Jejunum (tissue), 1 donor: ENCODE data around the genes ELFN2 and CARD10.

- PRO-cap, result no peak
Observed at GRCh38 chr22:36990293-36990528, 17.4 kb downstream of the TEX33 start.

GRCh38 chr22:37014802-37015169 is 4.5 kb downstream of the TST start:
- PRO-cap, result no peak

GRCh38 chr22:37016141-37016983 is 2.9 kb downstream of the TST start:
- PRO-cap, result bidirectional peak, plus-strand start at chr22:37016435, minus-strand start at chr22:37016209

GRCh38 chr22:37166487-37166892 is 16.8 kb upstream of the IL2RB start:
- PRO-cap, result unidirectional peak, plus-strand start at chr22:37166759; bidirectional peak, plus-strand start at chr22:37166759, minus-strand start at chr22:37166763

DNA sequence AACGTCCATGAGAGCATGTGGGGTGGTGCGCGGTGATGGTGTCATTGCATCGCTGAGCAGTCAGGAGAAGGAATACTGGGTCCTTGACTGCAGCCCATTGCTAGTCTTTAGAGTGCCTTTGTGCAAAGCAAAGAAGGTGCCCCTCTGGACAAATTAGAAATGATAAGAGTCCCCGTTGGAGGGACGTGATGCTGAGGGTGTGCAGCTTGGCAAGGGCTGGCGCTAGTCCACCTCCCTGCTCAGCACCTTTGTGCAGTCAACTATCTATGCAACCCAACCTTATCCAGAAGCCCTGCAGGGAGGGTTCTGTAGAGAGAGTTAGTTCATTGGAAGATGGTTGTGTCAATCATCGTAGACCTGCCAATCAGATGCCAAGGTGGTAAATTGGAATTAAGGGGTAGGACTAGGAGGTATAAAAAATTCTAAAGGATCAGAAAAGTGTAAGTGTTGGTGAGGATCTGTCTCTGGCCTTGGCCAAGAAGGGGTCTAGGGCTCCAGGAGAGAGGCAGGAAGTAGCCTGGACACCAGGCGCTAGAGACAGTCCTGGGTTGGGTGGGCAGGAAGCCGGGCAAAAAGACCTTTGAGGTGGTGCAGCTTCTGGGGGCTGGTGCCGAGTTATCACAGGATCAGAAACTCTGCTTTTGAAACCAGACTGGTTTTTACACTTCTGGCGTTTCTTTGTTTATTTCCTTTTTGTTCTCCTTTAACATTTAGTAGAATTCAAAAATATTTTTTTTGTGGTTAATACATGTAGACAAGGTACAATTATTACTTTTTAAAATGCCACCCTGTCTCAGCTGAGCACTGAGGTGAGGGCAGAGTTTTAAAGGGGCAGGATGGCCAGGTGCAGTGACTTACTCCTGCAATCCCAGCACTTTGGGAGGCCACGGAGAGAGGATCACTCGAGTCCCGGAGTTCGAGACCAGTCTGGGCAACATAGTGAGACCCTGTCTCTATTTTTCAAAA is 1.7 kb downstream of the C1QTNF6 start:
- PRO-cap, result no peak

DNA sequence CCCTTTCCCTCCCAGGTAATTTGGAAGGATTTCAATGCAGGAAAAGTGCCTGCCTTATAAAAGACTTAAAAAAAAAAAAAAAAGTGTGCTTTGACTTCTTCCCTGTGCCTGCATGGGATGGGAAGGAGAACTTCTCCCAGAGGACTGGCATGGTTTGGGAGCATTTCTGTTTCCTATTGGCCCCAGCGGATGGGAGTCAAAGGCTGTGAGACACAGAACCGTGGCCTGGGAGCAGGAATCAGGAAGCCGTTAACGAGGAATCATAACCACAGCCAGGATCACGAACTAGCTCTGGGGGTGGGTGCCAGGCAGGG is 583 bp downstream of the C1QTNF6 start:
- PRO-cap, result unidirectional peak, plus-strand start at position 263 of the sequence

DNA sequence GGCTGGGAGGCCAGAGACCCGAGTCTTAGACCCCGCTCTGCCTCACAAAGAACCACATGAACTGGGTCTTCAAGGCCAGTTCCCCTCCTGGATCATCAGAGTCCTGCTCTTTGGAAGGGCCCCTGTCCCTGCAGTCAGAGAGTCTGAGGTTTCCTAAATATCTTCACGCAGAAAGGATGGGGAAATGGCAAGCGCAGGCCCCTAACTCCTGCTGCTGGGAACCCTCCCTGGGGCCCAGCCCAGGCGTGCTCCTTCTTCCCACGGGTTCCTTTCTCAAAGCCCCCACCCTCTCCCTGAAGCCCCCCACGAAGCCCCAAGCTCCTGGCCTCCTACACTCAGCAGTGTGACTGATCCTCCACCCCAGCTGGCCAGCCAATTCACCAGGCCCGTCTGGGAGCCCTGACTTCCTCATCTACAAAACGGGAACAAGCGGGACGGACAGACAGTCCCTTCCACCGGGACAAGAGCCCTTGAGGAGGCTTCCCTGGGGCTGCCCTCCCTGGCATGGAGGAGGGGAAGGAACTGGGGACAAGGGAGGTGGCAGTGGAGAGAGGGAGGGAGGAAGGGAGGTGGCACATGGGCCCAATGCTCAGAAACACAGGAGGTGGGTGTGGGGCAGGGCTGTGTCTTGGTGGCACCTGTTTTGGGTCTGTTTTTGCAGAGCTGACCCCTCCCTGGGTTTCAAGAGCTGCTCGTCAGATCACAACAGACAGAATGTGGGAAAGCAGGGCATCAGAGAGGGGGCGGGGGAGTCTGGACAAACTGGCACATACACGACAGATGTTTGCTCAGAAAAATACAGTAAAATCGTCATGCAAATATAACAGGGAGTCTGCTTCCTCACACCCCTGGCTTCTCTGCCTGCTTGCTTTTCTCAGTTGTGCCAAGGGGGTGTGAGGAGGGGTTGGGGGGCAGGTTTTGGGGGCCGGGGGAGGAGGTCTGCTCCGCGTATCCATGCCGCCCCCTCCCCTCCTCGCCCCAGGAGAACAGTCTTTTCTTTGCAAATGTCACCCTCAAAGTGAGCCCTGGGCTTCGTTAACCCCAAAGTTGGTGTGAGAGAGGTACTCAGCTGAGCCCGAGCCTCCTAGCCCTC is 56.9 kb downstream of the ELFN2 start:
- PRO-cap, result no peak

- PRO-cap, result no peak
Observed at GRCh38 chr22:37427181-37427772, at the start of gene ELFN2. Gene ELFN2 (minus strand): TSS chr22:37427479.

DNA sequence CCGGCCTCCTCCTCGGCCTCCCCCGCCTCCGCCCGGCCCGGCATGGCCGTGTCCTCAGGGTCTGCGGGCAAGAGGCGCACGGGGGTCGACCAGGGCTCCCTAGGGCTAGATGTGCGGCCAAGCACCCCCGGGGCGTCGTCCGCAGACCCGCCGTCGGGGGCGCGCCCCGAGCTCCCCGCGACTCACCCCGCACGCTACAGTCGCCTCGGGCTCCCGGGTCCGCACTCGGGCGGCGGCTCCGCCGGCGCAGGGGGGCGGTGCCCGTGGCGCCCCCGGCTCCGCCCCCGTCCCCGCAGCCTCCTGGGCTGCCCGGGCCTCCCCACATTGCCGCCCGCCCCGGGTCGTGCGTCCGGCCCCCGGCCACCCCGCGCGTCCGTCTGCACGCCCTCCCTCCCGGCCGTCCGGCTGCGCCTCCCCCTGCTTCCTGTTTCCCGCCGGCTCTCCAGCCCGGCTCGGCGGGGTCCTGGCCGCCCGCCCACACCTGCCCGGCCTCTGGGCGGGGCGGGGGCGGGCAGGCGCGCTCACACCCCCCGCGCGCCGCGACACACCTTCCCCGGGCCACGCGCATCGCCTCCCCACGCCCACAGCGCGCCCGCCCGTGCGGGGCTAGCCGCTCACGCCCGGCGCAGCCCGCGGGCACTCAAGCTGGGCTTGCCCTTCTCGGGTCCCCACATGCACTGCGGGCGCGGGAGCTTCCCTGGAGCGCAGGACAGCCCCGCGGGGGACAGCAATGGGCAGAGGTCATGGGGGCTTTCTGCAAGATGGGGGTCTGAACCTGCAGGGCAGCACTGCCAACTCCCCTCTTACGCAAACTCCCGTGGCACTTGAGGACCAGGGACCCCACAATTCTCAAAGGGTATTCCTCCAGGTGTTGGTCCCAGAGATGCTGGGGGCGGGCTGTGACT is at the start of gene CARD10:
Gene CARD10, minus strand, starts transcription at position 259 of the 905 bp plus-strand sequence.
- PRO-cap, result bidirectional peak, plus-strand start at position 327 of the sequence, minus-strand start at position 223 of the sequence; bidirectional peak, plus-strand start at position 584 of the sequence, minus-strand start at position 454 of the sequence

DNA sequence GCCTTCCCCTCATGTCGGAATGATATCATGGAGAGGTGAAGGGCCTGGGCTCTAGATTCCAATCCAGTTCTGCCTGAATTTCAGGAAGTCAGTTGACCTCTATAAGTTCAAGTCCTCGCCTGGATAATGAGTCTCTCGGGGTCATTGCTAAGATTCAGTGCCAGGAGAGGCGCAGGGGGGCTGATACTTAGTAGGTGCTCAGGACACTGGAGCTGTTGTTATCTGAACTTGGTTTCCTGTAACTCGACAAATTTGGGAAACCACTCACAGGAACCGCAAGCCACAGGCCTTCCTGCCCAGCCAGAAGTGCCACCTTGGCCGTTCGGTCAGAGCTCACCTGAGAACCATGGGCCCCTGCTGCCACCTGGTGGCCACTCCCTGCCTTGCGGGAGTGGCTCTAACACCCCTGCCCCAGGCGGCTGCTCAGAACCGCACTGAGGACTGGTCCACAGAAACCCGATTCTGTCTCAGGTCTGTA is 6.9 kb downstream of the CDC42EP1 start:
- PRO-cap, result no peak

GRCh38 chr22:37610557-37611768 is 2.3 kb downstream of the GGA1 start:
- PRO-cap, result unidirectional peak, minus-strand start at chr22:37610961

DNA sequence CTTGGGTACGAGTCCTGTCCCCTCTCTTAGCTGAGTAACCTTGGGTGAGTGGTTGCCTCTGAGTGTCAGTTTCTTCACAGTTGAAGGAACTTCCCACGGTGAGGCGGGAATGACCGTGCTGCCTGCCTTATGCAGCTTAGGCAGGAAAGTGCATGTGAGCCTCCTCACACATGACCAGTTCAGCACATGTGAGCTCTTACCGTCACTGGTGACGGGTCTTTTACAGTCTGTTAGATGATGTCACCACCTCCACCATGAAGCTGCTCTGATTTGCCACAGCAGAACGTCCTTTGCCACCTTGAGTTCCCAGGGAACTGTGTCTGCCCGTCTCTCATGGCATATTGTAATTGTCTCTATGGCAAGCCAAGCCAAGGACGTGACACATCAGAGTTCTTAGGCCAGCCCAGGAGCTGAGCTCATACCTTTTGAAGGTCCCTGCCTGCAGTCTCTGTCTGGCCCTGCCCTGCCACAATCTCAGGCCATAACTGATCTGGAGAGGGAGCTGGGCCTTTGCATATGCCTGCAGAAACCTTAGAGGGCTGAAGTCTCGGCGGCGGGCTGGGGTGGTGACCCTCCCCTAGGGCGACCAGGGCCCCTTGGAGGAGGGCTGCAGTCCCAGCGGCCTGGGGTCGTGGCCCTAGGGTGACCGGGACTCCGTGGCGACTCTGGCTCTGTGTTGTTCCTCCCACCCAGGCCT is 7.7 kb downstream of the GGA1 start:
- PRO-cap, result no peak

DNA sequence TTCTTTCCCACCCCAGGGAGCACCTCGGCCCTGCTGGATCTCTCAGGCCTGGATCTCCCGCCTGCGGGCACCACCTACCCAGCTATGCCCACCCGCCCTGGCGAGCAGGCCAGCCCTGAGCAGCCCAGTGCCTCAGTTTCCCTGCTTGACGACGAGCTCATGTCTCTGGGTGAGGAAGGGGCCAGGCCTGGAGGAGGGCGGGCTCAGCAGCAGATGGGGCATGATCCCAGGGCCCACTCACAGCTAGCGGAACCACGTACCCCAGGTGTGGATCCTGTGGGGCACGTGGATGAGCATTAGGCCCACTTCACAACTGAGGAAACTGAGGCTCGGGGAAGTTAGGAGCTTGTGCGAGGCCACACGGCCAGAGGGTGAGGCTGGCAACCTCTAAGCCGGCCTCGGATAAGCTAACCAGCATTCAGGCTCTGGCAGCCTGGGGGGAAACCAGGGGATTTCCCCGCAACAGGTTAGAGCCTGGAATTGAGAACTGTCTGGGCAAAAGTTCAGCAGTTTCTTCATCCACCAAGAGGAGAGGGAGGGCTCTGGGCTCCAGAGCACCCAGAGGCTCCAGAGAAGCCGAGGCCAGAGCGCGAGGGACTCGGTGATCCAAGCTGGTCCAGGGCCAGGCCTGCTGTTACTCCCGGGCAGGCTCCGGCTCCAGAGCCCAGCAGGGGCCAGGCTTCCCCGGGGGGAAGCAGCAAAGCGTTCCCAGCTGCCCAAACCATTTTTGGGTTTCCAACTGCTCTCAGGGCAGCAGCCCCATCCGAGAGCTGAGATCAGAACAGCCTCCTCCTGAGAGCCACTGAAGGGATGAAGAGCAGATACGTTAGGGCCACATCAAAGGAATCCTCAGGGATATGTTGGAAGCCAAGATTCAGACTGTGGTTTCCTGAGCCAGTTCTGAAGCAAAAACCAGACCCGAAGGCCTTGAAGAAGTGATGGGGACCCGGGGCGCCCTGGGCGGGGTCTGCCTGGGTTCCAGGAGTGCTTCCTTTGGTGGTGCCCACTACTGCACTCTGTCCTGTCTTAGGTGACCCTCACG is 13.4 kb upstream of the SH3BP1 start:
- PRO-cap, result no peak

DNA sequence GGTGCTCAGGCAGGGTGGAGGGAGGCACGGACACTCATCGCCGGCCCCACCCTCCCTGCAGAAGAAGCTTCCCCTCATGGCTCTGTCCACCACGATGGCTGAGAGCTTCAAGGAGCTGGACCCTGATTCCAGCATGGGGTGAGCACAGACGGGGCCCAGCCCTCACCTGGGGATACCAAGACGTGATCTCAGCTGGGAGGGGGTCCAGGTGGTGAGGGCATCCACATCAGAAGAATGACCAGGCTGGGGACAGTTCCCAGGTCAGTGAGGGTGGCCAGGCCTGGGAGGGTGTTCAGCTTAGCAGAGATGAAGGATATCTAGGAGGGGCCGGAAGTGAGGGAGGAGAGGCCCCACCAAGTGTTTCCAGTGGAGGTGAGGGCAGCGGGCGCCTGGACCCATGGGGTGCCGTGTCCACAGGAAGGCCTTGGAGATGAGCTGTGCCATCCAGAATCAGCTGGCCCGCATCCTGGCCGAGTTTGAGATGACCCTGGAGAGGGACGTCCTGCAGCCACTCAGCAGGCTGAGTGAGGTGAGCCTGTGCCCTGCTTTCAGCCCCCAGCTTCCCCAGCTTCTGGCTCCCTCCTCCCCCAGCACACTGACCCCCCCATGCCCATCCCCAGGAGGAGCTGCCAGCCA is 3.1 kb downstream of the SH3BP1 start:
- PRO-cap, result no peak

GRCh38 chr22:37655609-37656210 is 2.8 kb upstream of the PDXP start:
- PRO-cap, result no peak

DNA sequence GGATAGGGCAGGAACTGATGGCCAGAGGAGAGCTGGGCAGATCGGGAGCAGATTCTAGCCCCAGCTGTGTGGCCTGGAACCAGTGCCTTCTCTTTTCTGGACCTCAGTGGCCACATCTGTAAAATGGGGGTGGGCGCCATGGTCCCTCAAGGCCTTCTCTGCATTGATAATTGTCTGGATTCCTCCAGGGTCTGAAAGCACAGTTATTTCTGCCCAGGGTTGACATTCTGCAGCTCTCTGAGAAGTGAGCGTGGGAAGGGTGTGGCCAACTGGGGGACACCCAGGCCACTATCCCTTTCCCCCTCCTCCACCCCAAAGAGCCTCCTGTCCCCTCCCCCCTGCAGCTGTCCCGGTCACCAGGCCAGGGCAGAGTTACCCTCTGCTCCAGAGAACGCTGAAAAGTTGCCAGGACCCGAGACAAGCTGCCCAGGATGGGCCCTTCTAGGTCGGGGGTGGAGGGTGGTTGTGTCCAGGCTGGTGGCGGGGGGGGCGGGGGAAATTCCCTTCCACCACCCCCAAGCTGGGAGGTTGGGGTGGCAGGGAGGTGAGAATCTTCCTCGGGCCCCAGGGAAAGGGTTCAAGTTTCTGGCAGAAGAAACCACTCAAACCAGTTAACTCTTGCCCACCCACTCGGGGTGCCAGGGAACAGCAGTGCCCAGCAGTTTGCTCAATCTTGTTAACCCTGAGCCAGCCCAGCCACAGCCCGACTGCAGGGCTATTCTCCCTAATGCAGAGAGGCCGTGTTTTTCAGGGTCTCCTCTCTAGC is 491 bp downstream of the LGALS1 start:
- PRO-cap, result no peak

- PRO-cap, result bidirectional peak, plus-strand start at chr22:37746238, minus-strand start at chr22:37745931
Observed at GRCh38 chr22:37745502-37746199, 48.8 kb downstream of the TRIOBP start.

DNA sequence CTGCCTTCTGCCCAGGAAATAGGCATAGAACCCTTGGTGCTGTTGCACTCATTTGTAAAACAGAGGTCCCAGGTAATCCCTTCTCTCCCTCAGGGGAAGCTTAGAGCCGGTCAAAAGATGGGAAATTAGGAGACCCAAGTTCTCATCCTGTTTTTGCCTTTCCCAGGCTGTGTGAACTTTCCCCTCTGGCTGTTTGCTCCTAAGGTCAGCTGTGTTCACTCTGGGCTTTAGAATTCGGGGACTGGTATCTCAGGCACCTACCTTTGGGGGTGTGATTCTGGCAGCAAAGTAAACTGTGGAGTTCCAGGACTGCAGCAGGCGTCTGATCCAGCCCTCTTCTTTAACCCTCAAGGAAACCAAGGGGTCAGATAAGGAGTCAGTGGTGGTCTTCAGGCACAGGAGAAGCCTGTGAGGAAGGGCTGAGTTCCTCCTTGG is 1.4 kb downstream of the GCAT start:
- PRO-cap, result unidirectional peak, plus-strand start at position 294 of the sequence

GRCh38 chr22:37817557-37818382 is 5.4 kb upstream of the GALR3 start:
- PRO-cap, result unidirectional peak, plus-strand start at chr22:37817889; unidirectional peak, plus-strand start at chr22:37818254

DNA sequence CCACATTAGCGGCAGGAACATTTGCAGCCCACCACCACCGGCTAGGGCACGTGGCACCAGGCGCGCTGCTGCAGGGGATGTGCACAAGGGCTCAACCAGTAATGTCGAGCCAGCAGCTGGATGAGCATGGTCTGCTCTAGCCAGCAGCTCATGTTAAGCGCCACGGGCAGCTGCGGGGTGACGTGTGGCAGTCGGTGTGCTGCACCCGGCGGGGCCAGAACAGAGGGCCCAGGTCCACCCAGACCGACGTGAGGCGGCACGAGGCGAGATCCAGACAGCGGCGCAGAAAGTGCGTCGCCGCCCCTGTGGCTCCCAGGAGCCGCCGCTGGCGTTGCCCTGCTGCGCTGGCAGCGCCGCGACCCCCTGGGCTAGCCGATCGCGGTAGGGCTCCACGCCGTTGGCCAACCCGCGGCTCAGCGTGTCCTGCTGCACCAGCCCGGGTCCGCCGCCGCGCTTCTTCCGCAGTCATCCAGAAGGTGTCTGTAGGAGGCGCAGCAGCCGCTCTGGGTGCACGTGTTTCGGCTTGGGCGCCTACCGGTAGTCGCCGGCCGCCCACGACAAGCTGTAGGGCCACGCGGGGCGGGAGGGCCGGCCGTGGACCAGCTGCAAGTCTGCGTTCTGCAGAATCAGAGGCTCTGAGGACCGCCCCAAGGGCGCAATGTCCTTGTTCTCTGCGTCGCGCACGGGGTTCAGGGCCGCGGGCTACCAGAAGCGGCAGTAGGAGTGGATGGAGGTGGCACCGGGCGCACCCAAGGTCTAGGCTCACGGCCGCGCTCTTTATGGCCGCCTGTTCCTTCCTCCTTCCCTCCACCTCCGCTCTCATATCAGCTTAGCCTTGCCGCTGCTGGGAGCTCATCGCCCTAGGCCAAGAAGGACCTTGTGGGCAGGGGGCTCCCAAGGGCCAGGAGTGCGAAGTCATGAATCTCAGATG is 4.5 kb upstream of the GALR3 start:
- PRO-cap, result no peak